ENCODE data around the genes PAM16, HMOX2 and PPL.

DNA sequence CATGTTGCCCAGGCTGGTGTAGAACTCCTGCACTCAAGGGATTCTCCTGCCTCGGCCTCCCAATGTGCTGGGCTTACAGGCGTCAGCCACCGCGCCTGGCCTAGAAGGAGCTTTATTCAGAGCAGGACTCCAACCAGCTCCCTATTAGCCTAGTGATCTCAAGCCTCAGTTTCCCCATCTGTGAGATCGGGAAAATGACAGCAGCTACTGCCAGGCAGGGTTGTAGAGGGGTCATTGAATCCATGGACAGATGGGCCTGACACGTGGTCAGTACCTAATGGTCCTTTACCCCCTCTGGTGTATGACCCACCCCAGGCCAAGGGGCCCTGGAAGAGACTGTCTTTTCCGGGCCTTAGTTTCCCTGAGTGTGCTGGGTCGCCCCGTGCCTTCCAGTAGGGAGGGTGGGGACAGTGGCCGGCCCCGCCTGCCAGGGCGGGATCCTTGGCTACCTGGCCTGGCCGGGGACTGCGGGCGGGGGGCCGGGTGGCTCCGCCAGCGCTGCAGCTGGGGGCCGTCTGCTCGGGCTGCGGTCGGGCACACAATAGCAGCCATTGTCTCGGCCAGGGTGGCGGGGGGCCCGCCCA, 11.3 kb downstream of the GLIS2 start:
- RRBS, result 52% methylated on average over 7 of the region's 25 CpGs

DNA sequence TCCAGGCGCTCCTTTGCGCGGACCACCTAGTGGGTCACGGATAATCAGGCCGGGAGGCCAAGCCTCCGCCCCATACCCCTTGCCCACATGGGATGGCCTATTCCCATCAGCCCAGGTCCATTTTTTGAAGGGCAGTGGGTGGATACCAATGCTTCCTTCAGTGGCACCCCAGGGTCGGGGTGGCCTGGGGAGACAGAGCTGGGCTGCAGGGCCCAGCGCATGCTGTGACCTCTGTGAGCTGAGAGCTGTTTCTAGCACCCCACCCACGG, 10.8 kb downstream of the PAM16 start:
- RRBS, result no CpG with 5 or more reads among the region's 9 CpGs

GRCh38 chr16:4350486-4351824, at the start of gene PAM16:
TSS of gene PAM16 (minus strand) at chr16:4351321.
- RRBS, result 6% methylated on average over 31 of the region's 103 CpGs

DNA sequence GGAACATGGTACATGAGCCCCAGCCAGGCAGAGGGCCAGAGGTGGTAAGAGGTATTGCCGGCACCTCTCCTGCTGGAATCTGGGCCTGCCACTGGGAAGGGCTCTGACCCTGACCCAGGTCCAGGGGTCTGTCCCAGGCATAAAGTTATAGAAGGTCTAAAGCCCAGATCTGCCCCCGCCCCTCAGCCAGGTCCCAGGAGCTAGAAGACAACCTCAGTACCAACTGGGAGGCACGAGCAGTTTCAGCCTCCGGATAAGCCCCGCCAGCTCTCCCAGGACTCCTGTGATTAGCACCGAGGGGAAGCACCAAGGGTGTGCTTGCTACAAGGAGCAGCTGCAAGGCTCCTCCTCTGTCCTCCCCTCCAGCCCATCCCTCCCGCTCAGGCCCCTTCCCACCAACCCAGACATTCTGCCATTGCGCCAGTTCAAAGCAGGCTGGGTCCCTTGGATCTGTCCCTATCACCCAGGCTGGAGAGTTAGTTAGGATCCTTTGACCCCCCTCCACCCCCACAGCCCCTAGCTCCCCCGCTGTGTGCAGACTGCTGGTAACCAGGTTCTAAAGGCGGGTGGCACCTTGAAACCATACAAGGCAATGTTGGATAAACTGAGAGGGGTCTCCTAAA, 2.2 kb upstream of the VASN start:
- RRBS, result no CpG with 5 or more reads among the region's 10 CpGs

DNA sequence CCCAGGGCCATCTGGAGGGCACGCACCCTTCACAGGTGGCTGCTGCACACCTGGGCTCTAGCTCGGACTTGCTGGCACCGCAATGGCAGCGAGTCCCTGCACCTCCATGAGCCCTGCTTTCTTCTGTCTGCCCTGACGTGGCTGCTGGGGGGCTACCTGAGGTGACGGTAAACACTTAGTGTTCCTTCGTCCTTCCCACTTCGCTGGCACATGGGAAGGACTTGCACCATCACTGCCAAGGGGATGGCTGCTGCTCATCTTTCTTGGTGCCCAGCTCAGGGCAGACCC, 7.8 kb downstream of the VASN start:
- RRBS, result no CpG with 5 or more reads among the region's 8 CpGs

GRCh38 chr16:4392031-4393283, 20.8 kb downstream of the VASN start:
- RRBS, result 63% methylated on average over 3 of the region's 37 CpGs

GRCh38 chr16:4433233-4434522, 8.0 kb downstream of the DNAJA3 start:
- RRBS, result no CpG with 5 or more reads among the region's 15 CpGs

GRCh38 chr16:4476357-4477374, at the start of gene HMOX2:
TSS of gene HMOX2 (plus strand) at chr16:4476398.
- RRBS, result 4% methylated on average over 45 of the region's 86 CpGs

DNA sequence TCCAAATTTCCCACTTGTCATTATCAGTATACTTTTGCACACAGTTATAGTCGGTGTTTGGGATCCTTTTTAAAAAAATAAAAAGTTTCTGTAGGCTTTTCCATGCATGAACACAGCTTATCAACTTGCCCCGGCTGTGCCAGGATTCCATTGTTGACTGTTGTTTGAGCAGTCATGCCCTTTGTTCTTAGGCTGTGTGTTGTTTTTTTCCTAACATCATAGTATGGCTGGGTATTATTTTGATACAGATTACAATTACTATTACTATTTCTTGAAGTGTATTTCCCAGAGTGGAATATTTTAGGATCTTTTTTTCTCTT, 25.0 kb downstream of the HMOX2 start:
- RRBS, result no CpG with 5 or more reads among the region's 2 CpGs

GRCh38 chr16:4512033-4512976, 26.3 kb downstream of the CDIP1 start:
- RRBS, result no CpG with 5 or more reads among the region's 20 CpGs

DNA sequence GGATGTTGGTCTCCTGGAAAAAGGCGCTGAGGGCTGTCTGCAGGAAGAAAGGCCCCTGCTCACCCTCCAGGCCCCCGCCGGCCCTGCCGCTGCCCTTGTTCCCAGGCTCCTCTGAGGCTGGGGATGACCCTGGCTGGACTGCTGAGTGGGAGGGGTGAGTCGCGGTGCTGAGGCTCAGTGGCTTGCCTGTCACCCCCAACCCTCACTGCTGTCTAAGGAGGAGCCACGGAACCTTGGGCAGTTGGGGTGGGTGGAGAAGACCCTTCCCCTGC, 4.2 kb downstream of the UBALD1 start:
- RRBS, result no CpG with 5 or more reads among the region's 7 CpGs

- RRBS, result no CpG with 5 or more reads among the region's 10 CpGs
These were observed 16.9 kb upstream of the NUDT16L1 start for GRCh38 chr16:4676405-4676818.

- RRBS, result no CpG with 5 or more reads among the region's 15 CpGs
These were observed 9.0 kb downstream of the DNAAF8 start for GRCh38 chr16:4743155-4743901.

DNA sequence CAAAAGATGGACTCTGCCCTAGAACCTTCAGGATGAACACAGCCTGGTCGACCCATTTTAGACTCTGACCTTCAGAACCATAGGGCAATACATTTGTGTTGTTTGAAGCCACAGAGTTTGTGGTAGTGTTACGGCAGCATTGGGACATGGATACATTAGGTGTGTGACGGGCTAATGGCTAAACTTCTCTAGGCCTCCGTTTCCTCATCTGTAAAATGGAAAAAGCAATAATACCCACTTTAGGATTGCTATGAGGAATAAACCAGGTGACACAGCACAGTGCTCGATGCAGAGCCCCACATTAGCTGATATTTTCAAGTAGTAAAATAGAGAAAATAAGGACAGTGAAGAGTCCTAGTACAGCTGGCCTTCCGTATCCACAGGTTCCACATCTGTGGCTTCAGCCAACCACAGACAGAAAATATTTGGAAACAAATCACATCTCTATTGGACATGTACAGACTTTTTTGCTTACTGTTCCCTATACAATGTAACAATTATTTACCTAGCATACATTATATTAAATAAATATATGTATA, 1.9 kb upstream of the SMIM22 start:
- RRBS, result no CpG with 5 or more reads among the region's 6 CpGs

GRCh38 chr16:4847575-4848622, 618 bp downstream of the UBN1 start:
- RRBS, result 2% methylated on average over 59 of the region's 115 CpGs

DNA sequence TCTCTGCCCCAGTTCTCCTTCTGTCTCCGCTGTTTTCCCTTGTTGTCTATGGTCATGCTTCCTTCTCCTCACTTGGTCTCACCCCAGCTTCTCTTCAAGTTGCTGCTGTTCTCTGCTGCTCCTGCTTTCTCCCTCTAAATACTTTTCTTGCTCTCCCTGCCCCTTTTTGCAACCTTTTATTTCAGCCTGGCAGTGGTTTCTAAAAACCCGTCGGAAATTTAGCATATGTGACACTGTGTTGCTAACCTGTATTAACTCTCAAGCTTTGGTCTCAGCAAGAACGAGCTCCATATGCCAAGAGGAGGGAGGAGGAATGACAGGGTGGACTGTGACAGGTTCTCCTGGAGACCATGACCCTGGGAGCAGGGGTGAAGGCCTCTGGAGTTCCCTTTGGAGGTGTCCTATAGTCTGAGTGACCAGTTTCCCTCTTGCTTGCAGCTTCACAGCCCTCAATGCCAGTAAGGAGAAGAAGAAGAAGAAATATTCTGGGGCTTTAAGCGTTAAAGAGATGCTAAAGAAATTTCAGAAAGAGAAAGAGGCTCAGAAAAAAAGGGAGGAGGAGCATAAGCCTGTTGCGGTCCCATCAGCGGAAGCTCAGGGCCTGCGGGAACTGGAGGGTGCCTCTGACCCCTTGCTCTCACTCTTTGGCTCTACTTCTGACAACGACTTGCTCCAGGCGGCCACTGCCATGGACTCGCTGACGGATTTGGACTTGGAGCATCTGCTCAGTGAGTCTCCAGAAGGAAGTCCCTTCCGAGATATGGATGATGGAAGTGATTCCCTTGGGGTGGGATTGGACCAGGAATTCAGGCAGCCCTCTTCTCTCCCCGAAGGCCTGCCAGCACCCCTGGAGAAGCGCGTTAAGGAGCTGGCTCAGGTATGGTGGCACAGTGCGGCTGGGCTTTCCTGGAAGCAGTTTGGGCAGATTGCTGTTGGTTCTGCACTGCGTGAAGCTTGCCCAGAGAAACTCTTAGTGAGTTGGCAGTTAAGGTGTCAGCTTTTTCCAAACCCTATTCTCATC, 13.3 kb downstream of the UBN1 start:
- RRBS, result no CpG with 5 or more reads among the region's 18 CpGs

GRCh38 chr16:4868380-4869282, 21.4 kb downstream of the UBN1 start:
- RRBS, result no CpG with 5 or more reads among the region's 9 CpGs

DNA sequence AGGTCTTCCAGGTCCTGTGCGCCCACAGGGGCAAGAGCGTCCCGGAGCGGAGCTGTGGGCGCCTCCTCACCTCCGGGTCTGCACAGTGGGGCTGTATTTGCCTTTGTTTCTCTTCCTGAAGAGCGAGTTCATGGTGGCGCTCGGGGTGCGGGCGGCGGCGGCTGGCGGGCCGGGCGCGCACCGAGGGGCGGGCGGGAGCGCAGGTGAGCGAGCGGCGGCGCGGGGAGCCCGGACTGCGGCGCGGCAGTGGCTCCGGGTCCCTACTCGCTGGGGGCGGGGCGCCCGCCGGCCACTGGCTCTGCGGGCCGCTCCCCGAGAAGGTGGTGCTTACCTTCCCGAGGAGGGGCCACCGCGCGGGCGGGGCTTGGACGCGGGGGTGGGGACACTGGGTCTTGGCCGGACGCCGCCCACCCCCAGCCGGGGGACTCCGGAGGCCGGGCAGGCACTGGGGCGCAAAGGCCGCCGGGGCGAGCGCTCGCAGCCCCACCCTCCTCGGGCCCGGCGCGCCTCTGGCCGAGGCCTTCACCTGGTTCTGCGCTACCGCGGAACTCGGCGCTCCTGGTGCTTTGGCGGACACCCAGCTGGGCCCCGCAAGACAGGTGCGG, at the start of gene PPL:
PPL (minus strand) TSS at position 235 of the 605 bp plus-strand sequence.
- RRBS, result 9% methylated on average over 30 of the region's 71 CpGs

GRCh38 chr16:4943127-4943750, 6.3 kb upstream of the PPL start:
- RRBS, result no CpG with 5 or more reads among the region's 19 CpGs